A172 (cell line): ENCODE results near the gene CTDSPL2.

- RAMPAGE, long total RNA, result no peak
Measured at GRCh38 chr15:43240843-43241442, 20.1 kb upstream of the EPB42 start.

- RAMPAGE, long total RNA, result no peak
Measured at GRCh38 chr15:43273990-43274542, 7.3 kb upstream of the TGM5 start.

DNA sequence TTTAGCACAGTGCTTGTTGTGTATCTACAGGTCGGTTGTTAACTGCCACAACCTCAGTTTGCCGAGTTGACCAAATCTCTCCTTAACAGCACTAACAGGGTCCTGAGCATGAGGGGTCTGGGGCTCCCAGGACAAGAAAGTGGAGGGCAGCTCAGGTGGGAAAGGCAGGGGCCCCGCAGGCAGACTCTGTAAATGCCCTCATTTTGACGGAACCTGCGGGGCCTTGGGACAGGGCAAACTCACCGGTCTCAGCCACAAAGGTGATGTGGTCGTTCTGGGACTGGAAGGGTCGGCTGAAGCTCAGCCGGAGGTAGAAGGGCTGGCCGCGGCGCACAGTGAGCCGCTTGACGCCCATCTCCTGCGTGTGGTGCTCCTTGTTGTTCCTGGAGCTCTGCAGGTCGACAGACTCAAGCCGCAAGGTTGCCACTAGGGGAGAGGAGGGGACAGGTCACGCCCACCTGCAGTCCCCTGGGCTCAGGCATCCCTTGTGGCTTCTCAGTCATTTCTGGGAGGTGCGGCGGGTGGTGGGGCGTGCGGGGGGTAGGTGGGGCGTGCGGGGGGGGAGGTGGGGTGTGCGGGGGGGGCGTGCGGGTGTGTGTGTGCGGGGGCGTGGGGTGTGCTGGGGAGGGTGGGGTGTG lies 8.7 kb downstream of the TGM7 start:
- RAMPAGE, long total RNA, result no peak

GRCh38 chr15:43598033-43598363 lies 4.2 kb downstream of the CKMT1B start:
- RAMPAGE, long total RNA, result no peak

DNA sequence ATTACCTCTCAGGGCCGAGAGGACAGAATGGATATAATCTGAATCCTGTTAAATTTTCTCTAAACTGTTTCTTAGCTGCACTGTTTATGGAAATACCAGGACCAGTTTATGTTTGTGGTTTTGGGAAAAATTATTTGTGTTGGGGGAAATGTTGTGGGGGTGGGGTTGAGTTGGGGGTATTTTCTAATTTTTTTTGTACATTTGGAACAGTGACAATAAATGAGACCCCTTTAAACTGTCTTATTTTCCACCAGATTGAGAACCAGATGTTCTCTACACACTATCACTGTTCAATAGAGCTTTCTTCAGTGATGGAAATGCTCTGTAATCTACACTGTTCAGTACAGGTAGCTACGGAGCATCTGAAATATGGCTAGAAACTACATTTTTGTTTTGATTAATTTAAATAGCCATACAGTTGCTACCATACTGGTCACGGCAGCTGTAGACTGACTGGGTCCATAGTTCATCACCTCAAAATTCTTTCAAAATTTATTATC lies 5.4 kb downstream of the ELL3 start:
- RAMPAGE, long total RNA, result no peak

- RAMPAGE, long total RNA, result no peak
Measured at GRCh38 chr15:43802976-43803674, 2.7 kb downstream of the HYPK start.

- RAMPAGE, long total RNA, result no peak
Measured at GRCh38 chr15:43817075-43817683, 7.3 kb downstream of the MFAP1 start.

GRCh38 chr15:44380672-44381171 lies 46.7 kb upstream of the CTDSPL2 start:
- RAMPAGE, long total RNA, result no peak

DNA sequence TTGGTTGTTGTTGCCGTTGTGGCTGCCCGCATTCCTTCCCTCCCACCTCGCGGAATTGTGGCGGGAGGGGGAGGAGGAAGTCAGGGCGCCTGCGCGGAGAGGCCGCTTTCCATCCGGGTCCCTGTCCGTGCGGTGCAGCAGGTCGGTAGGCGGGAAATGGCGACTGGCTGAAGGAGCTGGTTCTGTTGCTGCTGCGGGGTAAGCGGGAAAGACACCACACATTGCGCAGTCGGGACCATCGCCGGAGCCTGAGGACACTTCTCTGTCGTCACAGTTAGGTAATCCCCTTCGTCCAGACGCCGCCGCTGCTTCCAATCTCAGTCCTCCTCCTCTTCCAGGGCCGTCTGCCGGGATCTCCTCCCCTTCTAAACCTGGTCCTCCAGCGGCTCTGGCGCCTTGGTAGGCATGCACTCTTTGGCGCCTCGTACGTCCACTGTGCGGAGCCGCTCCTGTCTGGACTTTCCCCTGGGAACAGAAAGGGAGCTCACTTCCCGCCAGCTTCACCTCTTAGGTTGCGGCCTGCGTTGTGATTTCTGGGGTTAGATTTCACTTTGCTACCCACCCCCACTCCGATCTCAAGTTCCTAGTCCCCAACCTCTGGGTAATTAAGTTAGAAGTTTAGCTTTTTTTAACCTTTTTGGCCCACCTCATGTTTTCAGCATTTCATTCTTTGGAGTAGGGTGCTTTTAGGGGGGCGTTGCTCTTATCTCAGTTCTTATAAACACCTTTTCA lies at the start of gene CTDSPL2:
Gene CTDSPL2 (plus strand): TSS at position 135 of the 732 bp plus-strand sequence.
- RAMPAGE, long total RNA, result start-site peak on the plus strand centred at position 133 of the sequence, 34 bp wide, 290 and 531 reads in 2 replicates

DNA sequence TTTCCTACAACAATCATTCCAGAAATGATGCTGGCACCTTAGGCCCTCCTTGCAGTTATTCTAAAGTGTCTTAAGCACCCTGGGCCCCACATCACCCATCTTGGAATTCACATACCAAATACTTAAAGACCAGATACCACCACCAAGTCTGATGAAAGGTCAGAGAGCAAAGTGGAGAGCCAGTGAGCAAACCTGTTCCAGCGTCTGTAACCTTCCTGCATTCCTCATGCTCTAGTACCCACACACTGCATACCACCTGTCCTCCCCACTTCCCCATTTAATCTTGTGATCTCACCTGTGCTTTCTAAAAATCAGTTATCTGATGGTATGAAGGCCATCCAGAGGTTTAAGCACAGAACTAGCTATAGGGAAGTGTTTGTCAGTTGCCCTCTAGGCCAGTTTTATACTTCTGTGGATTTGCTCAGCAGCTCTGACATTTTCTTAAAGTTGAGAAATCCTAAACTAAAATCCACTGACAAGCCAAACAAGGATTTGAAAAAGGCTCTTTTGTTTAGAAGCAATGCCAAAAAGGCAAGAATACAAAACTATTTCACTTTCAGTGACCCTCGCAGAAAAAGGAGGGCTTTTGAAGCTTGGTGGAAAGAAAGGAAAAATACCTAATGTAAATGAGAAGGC lies 7.2 kb upstream of the SPG11 start:
- RAMPAGE, long total RNA, result no peak

DNA sequence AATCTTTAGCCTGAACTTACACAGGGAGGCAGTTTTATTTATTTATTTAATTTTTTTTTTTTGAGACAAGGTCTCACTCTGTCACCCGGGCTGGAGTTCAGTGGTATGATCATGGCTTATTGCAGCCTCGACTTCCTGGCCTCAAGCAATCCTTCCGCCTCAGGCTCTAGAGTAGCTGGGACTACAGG lies 8.5 kb downstream of the B2M start:
- RAMPAGE, long total RNA, result no peak

- RAMPAGE, long total RNA, result no peak
Measured at GRCh38 chr15:44830419-44831283, 94.3 kb downstream of the TRIM69 start.

DNA sequence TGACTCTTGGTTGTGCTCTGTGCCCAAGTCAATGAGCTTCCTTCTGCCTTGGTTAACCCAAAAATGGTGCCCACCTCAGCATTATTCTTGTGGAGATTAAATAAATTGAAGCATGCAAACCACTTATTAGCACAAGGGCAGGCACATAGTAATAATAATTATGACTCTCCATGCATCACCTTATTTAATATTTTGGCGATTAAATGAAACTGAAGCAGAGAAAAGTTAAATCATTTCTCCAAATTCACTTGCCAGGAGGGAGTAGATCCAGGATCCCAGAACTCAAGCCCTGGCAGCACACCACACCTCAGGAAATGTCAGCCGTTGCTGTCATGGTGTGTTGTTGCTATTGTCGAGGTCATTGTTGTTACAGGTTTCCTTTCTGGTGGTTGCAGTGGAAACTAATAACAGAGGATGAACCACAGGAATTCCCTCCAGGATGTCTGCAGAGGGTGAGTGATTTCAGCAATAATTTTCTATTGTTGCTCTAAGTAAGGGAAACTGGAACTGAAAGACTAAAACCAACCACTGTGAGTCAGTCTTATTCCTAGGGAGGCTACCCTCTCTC lies 102.4 kb downstream of the TRIM69 start:
- RAMPAGE, long total RNA, result no peak

DNA sequence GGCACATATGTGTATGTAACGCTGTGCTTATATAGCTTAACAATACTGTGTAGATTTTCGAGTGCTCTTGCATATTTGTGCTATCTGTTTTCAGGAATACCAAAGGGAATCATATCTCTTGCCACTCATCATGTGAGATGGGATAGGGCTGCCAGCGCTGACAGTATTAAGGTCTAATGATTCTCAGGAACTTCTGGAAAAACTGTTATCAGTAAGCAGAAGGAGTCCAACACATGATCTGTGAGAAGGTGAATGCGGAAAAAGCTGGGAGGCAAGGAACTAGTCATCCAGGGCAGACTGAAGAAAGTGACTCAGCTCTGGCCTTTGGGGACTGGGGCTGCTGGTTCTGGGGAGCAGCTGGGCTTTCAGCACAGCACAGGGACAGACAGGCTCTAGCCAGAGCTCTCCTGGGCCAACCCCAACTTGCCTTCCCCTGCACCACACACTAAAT lies 34.3 kb downstream of the DUOX2 start:
- RAMPAGE, long total RNA, result no peak

GRCh38 chr15:45082398-45082859 lies 31.5 kb downstream of the DUOX2 start:
- RAMPAGE, long total RNA, result no peak

DNA sequence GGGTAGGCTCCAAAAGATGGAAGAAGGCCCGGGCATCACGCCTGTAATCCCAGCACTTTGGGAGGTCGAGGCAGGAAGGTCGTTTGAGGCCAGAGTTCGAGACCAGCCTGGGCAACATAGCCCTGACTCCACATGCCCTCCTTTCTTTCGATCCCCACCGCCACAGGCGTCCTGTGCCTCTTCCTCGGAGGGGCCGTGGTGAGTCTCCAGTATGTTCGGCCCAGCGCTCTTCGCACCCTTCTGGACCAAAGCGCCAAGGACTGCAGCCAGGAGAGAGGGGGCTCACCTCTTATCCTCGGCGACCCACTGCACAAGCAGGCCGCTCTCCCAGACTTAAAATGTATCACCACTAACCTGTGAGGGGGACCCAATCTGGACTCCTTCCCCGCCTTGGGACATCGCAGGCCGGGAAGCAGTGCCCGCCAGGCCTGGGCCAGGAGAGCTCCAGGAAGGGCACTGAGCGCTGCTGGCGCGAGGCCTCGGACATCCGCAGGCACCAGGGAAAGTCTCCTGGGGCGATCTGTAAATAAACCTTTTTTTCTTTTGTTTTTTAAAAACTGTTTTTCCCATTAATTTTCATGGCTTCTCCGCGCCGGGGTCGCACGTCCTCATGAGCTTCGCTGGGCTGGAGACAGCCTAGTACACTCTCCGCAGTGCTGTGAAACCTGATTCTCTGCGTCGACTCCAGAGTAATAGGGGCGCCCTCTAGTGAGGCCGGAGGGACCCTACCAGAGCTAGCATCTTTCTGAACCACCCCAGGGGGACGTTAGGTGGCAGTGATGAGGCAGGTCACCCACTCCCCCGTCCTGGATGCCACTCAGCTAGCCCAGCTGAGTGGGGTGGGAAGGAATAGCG lies 3.7 kb downstream of the DUOXA2 start:
- RAMPAGE, long total RNA, result no peak

GRCh38 chr15:45126207-45126714 lies 3.4 kb downstream of the DUOXA1 start:
- RAMPAGE, long total RNA, result no peak

DNA sequence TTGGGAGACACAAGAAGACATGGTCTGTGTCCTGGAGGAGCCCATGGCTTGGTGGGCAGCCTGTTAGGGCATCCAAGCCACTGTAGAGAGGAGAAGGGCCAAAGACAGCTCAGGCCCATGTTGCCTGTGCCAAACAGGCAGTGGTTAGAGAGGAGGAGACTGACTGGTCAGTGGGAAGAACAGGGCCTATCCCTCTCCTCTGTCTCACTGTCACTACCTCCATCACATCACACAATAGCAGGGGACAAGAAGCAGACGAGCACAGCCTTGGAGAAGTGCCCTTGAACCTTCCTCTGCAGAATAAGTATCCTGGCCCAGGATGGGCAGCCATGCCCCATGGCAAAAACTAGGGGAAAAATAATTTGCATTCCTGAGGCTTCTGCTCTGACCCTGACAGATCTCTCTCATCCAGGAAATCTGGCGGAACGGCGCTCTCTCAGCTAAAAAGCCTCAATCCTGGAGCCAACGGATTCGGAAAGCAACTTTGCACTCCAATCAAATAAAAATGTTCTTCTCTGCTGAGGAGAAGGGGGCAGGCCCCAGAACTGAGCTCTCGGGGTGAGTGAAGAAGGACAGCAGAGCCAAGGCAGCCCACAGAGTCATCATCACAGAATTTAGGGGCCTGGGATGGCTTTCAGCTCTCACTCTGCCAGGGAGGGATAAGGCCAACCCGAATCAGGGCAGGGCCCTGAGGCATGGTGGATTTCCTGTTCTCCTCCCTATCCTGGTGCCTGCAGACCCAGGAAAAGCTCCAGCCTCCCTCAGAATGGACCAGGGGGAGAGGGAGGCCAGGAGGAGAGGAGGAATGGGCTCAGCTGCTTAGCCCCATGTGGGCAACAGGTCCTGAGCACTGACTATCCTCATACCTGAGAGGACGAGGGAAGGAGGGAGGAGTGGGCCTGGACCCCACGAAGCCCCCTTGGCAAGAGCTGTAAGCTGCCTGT lies 1.6 kb downstream of the SHF start:
- RAMPAGE, long total RNA, result no peak

GRCh38 chr15:45376384-45377013 lies 1.8 kb downstream of the GATM start:
- RAMPAGE, long total RNA, result no peak

GRCh38 chr15:45393941-45394341 lies 8.2 kb upstream of the SPATA5L1 start:
- RAMPAGE, long total RNA, result no peak